Measurements from ENCODE around the genes PRRT1B and NTNG2.

DNA sequence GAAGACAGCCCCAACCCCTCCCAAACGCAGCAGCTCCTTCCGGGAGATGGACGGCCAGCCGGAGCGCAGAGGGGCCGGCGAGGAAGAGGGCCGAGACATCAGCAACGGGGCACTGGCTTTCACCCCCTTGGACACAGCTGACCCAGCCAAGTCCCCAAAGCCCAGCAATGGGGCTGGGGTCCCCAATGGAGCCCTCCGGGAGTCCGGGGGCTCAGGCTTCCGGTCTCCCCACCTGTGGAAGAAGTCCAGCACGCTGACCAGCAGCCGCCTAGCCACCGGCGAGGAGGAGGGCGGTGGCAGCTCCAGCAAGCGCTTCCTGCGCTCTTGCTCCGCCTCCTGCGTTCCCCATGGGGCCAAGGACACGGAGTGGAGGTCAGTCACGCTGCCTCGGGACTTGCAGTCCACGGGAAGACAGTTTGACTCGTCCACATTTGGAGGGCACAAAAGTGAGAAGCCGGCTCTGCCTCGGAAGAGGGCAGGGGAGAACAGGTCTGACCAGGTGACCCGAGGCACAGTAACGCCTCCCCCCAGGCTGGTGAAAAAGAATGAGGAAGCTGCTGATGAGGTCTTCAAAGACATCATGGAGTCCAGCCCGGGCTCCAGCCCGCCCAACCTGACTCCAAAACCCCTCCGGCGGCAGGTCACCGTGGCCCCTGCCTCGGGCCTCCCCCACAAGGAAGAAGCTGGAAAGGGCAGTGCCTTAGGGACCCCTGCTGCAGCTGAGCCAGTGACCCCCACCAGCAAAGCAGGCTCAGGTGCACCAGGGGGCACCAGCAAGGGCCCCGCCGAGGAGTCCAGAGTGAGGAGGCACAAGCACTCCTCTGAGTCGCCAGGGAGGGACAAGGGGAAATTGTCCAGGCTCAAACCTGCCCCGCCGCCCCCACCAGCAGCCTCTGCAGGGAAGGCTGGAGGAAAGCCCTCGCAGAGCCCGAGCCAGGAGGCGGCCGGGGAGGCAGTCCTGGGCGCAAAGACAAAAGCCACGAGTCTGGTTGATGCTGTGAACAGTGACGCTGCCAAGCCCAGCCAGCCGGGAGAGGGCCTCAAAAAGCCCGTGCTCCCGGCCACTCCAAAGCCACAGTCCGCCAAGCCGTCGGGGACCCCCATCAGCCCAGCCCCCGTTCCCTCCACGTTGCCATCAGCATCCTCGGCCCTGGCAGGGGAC lies 12.1 kb downstream of the QRFP start:
- PRO-cap, 2 experiments = no peak in any of the 2 experiments

DNA sequence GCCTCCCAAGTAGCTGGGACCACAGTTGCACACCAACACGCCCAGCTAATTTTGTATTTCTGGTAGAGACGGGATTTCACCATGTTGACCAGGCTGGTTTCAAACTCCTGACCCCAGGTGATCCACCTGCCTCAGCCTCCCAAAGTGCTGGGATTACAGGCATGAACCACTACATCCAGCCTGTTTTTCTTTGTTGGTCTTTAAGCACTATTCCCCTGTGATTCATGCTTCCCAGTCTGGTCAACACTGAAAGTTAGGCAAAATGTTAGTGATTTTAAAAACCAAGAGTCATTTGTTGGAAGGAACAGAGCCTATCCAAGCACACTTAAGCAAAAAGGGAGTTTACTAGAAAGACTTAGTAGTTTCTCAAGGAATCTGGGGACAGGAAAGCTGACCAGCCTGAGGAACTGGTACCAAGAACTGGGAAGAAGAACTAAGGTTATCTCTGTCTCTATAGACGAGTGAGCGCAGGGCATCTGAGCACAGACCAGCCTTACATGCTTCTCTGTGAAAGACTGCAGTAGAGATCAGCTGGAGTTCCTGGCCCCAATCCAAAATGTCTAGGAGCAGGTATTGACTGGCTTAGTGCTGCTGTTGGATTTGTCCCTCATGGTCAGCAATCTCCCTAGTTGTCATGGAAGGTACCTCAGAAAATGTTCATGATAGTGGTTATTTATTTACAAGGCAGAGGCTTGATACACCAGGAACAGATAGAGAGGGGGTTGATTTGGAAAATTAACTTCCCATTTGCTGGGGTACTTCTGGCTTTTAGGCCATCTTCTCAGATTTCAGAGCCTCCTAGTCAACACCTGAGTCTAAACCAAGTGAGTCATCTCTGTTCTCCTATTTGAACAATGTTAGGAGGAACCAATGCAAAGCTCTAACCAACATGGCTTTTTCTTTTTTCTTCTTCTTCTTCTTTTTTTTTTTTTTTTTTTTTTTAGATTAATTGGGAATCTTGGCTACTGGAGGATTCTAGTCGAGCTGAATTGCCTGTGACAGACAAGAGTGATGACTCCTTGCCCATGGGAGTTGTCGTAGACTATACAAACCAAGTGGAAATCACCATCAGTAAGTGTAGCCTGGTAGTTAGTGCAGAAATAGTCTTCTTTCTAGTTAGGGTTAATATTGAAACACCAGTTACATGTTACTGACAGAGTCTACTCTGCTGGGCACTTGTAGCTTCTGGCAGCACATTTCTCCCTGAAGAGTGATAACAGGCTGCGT lies 13.4 kb downstream of the NUP214 start:
- PRO-cap, 2 experiments = no peak in any of the 2 experiments

DNA sequence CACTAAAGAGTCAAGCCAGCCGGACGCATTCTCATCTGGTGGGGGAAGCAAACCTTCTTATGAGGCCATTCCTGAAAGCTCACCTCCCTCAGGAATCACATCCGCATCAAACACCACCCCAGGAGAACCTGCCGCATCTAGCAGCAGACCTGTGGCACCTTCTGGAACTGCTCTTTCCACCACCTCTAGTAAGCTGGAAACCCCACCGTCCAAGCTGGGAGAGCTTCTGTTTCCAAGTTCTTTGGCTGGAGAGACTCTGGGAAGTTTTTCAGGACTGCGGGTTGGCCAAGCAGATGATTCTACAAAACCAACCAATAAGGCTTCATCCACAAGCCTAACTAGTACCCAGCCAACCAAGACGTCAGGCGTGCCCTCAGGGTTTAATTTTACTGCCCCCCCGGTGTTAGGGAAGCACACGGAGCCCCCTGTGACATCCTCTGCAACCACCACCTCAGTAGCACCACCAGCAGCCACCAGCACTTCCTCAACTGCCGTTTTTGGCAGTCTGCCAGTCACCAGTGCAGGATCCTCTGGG lies 71.9 kb downstream of the NUP214 start:
- PRO-cap, 2 experiments = no peak in any of the 2 experiments

- PRO-cap, 2 experiments = no peak in any of the 2 experiments
Observed at GRCh38 chr9:131260789-131261792, 15.2 kb downstream of the FAM78A start.

GRCh38 chr9:131263977-131264629 lies 12.2 kb downstream of the FAM78A start:
- PRO-cap, 2 experiments = no peak in any of the 2 experiments

DNA sequence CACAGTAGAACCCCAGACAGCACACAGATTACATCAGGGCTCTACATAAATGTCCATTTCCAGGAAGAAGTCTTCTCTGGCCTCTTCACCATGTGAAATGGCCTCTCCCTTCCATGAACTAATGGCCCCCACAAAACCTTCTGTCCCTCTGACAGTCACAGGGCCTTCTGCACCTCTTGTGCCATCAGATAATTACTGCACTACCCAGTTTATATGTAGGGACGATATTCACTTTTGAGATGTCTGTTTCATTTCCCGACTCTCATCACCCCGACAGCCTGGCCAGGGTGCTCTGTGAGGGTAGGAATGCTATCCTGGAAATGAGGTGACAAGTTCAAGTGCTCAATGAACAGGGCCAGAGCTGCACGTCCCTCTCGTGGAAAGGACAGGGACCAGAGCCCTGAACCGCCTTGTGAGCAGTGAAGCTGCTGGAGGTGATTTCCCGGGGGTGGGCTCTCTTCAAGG lies 2.9 kb upstream of the FAM78A start:
- PRO-cap, 2 experiments = no peak in any of the 2 experiments

DNA sequence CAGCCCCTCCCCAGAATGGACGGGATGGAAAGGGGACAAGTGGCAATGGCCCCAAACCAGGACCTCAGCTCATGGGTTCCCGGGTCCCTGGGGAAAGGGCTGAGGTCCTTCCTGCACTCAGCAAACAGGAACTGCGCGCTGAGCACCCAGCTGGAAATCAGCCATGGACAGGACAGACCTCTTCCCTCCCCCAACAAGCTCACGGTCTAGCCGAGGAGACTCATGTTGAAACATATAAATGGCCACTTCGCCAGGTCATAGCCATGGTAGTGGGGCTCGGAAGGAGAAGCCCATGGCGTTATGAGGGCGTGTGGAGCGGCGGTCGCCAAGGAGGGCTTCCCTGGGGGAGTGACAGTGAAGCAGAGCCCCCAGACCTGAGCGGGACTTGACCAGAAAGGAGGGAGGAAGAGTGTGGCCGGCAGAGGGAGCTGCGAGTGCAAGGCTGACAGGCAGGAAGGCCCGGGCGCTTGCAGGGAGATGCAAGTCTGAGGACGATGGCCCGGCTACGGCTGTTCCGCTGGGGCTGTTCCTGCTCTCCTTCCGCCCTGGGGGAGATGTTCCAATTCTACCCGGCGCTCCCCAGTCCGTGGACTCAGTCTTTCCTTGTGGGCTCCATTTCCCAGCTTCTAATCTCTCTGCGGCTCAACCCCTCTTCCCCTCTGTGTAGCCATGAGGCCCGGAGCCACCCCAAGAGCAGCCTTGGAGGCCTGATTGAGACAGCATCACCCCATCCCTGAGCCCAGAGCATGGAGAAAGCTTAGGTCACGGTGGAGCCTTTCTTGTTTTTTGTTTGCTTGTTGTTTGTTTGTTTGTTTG lies 43.9 kb upstream of the PRRC2B start:
- PRO-cap, 2 experiments = no peak in any of the 2 experiments

- PRO-cap, 2 experiments = no peak in any of the 2 experiments
Observed at GRCh38 chr9:131424089-131424798, 30.4 kb downstream of the PRRC2B start.

GRCh38 chr9:131478870-131479949 lies 23.5 kb upstream of the POMT1 start:
- PRO-cap, 2 experiments = no peak in any of the 2 experiments

- PRO-cap, 2 experiments = no peak in any of the 2 experiments
Observed at GRCh38 chr9:131523521-131524685, 7.2 kb downstream of the UCK1 start.

GRCh38 chr9:131545147-131545887 lies at the start of gene PRRT1B:
Gene PRRT1B (plus strand): TSS chr9:131545523.
- PRO-cap, 2 experiments = no peak in any of the 2 experiments

- PRO-cap, 2 experiments = no peak in any of the 2 experiments
Observed at GRCh38 chr9:131619362-131619831, 74.1 kb downstream of the PRRT1B start.

DNA sequence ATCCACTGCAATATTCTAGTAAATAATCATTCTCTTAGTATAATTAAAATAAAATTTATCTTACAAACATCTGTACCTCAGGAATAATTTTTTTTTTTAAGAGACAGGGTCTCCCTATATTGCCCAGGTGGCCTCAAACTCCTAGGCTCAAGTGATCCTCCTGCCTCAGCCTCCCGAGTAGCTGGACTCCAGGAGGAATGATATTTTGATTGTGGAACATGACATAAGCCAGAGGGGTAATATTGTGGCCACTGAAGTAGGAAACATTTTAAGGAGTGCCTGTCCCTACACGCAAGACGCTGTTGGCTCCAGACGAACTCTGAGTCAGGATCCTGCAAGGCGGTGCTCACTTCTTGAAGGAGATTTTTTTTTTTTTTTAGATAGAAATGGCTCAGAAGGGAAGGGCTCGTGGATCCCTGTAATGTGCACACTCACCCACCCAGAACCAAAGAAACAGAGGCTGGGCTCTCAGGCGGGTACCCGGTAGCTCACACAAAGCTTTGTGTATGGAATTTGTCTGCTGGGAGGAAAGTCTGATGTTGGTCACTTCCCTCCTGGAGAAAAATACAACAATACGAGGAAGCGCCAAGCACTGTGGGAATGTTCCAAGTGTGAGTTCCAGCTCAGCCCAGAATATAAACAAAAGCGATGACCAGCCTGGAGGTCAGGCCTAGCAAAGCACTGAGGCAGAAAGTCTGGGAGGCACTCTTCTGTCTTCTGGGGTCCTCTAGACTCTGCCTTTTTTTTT lies 25.7 kb downstream of the RAPGEF1 start:
- PRO-cap, 2 experiments = peak in 1 of 2 experiments; most common plus-strand start position 684 of the sequence (in 1); most common minus-strand start position 211 of the sequence (in 1)

DNA sequence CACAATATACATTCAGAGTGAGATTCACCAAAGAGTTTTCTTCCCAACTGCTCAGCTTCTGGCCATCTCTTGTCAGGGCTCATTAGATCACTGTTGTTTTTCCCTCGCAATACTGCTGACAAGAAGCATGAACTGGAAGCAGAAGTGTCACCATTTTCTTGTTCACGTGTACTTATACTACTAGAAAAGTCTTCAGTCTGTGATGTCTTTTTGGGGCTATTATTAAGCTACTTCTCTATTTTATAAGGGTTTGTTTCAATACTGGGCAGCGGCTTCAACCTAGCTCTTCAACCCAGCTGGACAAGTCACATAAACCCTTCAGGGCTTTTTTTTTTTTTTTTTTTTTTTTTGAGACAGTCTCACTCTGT lies 20.7 kb downstream of the RAPGEF1 start:
- PRO-cap, 2 experiments = no peak in any of the 2 experiments

GRCh38 chr9:131869169-131869659 lies 129.3 kb upstream of the RAPGEF1 start:
- PRO-cap, 2 experiments = no peak in any of the 2 experiments

- PRO-cap, 2 experiments = no peak in any of the 2 experiments
Observed at GRCh38 chr9:132006749-132007463, 72.8 kb downstream of the MED27 start.

- PRO-cap, 2 experiments = peak in 1 of 2 experiments; most common plus-strand start chr9:132162085 (in 1); most common minus-strand start chr9:132162062 (in 1)
Observed at GRCh38 chr9:132161862-132162223, at the start of gene NTNG2. Gene NTNG2 (plus strand): TSS chr9:132162058.

- PRO-cap, 2 experiments = no peak in any of the 2 experiments
Observed at GRCh38 chr9:132185605-132186190, 23.8 kb downstream of the NTNG2 start.

DNA sequence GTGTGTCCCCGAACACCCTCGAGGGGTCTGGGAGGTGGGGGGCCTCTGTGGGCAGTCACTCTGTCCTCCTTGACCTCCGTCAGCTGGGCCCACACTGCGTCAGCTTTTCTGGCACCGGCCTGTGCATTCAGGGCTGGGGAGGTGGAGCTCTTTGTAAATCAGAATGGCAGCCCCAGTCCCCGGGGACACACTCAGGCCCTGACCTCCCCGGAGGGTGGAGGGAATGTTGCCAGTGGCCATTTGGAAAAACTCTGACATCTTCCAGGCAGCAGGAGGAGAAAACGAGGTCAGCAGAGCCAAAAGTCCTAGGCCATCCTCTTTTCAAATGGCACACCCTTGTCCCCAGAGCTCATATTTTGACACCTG lies 83.3 kb downstream of the NTNG2 start:
- PRO-cap, 2 experiments = no peak in any of the 2 experiments

DNA sequence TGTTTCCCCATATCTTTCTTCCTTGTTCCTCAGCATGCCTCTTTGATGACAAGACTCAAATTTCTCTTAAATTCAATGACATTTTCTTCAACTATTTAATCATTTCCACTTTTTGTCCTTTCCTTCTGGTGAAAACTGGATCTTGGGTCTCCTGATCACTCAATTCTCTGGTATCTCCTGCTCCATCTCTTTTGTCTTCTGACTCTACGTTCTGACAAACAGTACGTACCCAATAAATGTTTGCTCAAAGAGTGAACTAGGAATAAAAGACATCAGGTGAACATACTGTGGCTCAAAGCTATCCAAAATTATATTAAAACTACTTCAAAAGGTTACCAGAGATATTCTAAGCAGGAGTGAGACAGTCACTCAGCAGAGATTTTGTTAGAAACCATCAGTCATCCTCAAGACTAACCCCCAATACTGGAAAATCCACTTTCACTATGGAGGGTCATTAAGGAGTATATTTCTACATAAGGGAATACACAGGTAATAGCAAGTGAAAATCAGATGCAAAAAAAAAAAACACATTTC lies 72.1 kb downstream of the SETX start:
- PRO-cap, 2 experiments = no peak in any of the 2 experiments

Measured in cerebral cortex (tissue), 2 donors.